Tongue (tissue), 2 donors: ENCODE measurements around a stretch of chr4.

DNA sequence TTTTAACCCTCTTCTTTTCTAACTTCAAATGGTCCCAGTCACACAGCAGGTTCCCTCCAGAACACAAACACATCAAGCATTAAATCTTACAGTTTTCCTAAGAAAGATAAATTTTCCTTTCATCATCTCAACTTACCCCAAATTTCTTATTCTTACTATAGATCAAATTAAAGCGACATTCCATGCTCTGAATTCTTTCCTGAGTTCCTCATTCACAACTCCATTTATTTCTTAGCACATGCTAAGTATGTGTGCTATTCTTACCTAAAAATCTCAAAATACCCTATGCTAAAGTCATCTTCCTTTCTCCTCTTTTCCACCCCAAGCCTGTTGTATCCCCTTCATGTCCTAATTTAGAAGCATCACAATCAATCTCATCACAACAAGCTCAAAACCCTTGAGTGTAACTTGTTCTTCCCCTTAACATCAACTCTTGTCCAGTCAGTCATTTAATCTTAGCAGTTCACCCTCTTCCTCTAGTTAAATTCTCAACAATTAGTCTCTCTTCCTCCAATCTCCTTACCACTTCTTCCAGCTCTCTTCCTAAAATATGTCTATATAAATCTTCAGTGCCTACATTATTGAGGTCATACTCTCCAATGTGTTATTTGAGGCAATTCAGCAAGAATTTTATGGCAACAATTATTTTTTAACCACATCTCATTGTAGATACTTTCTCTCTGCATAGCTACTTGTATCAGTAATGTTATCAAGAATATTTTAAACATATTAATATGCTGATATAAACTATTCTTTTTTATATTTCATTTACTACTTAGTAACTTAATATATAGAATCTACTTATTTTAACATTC lies 95.2 kb downstream of the ARAP2 start:
- RAMPAGE, long total RNA: no peak

- RAMPAGE, long total RNA: no peak
These were observed 4.8 kb downstream of the DTHD1 start for GRCh38 chr4:36286037-36286714.

- RAMPAGE, long total RNA: no peak
These were observed 29.3 kb downstream of the DTHD1 start for GRCh38 chr4:36310602-36311328.

- RAMPAGE, long total RNA: no peak
These were observed 26.5 kb upstream of the C4orf19 start for GRCh38 chr4:37427276-37427667.

DNA sequence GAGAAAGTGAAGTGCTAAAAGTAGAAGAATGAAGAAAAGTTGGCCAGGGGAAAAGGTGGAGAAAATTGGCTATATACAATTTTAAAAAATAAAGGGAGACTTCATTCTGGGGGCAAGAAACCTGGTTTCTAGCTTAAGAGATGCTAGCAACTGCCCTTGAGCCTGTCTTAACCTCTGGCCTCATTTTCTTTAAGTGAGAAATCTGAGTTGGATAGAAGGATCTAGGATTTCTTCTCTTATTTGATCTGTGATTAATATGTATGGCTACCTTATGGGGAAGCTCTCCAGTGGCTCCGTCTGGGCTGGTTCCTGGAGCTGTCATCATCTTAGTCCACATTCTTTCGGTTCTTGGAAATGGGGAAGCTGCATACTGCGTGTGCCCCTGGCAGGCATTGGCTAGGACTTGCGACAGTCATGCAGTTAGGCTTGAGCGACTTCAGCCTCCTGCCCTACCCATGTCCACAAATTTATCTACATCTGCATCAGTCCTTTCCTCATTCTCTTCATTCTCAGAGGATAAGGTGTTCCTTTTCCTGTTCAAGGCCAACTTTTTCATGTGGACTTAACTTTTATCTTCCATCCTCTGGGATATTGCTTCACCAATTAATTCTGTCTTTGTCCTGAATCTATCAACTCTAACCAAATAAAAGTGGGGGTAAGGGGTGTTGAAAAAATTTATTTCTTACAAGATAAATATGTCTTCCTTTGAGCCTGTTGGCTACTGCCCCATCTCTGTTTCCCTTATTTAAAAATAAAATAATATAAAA lies 18.2 kb downstream of the C4orf19 start:
- RAMPAGE, long total RNA: no peak

GRCh38 chr4:37839497-37839974 lies 13.1 kb downstream of the PGM2 start:
- RAMPAGE, long total RNA: no peak

DNA sequence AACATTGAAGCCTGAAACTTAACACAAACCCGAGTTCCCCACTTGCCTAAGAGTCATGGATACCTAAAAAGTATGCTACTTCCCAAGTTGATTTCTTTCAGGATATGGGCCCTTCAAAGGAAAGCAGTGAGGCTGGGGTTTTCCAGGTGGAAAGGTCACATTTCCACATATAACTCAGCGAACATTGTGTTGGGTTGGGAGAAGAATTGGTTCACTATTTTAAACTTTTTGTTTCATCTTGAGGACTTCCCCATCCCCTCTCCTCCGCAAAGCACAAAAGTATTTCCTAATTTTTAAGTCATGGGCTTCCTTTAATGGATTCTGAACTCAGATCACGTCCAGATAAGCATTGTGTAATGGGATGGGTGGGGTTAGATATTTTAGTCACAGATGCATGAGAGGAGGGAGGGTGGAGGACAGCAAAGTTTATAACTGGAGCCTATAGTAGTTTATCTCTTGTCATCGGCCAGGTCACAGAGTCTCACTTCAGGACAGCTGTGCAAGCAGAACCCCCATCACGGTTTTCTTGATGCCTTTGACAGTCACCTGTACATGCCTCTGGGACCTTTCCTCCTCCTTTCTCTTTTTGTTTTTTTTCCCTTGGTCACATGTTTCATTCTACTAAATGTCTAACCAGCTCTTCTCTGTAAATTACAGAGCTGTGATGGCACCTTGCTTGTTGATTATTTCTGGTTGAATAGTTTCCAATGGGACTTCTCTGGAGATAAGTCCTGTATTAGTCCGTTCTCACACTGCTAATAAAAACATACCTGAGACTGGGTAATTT lies 115.3 kb downstream of the PTTG2 start:
- RAMPAGE, long total RNA: no peak

GRCh38 chr4:38128806-38129949 lies 169.0 kb downstream of the PTTG2 start:
- RAMPAGE, long total RNA: no peak

DNA sequence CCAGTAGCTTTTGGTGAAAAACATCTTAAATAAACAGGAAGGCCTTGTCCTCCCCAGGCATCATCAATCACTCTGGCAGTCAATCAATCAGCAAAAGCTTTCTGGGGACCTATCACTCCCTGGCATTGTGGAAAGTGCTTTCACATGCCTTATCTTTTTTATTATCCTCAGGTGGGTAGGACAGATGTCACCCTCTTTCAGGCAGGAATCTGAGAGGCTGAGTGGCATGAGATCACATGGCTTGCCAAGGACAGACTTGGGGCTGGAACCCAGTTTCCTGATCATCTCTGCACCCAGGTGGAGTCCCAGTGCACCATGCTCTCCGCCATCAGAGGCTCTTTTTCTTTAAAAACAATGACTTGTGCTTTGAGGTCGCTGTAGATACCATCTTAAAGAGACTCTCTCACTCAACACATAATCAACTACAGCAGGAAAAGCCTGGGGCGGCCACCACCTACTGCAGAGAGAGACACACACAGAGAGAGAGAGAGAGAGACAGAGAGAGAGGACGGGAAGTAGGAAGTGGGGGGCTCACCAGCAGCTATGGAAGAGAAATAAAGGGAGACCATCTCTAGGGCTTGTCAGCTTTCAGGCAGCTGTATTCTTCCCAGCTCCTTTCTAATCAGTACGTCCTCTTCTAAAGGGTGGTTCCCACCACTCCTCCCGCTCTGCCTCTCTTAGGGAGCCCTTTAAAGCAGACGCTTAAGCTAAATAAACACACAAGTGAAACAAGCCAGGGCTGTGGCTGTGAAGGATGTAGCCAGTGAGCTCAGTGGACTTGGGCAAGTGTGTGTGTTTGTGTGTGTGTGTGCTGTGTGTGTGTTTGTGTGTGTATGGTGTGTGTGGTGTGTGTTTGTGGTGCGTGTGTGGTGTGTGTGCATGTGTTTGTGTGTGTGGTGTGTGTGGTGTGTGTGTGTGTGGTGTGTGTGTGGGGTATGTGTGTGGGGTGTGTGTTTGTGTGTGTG lies 282.9 kb downstream of the PTTG2 start:
- RAMPAGE, long total RNA: no peak

GRCh38 chr4:38310610-38310967 lies 350.4 kb downstream of the PTTG2 start:
- RAMPAGE, long total RNA: no peak

DNA sequence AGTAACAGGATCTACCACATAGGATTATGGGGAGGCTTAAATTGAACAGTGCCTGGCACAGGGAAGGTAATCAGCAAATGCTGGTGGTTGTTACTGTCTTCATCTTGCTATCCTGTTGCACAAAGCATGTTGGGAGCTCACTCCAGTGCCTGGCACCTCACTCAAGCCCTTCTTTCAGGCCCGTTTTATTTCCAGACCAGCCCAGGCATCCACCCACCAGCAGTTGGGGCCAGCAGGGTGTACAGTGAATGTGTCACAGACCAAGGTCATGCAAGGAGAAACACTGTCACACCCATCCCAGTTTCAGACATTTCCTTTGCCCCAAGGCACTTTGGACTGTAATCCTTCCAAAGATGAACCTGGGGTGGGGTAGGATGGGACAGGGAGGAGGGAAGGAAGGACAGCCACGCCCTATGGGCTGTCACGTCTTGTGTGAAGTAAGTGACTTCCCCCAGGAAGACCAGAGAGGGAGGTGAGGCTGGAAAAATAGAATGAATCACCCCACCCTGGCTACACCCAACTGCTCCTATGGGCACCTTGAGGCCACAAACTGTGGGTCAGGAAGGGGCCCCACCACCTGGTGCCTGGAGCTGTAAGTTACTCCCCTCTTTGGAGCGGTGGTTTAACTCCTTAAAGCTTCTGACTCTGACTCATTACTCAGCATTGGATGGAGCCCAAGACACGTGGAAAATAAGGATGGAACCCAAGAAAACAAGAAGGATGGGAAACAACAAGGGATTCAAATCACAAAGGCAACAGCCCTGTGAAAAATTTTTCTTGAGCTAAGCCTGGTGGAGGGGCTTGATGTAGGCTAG lies 350.0 kb upstream of the KLF3 start:
- RAMPAGE, long total RNA: no peak

- RAMPAGE, long total RNA: no peak
These were observed 340.8 kb upstream of the KLF3 start for GRCh38 chr4:38323100-38323719.

DNA sequence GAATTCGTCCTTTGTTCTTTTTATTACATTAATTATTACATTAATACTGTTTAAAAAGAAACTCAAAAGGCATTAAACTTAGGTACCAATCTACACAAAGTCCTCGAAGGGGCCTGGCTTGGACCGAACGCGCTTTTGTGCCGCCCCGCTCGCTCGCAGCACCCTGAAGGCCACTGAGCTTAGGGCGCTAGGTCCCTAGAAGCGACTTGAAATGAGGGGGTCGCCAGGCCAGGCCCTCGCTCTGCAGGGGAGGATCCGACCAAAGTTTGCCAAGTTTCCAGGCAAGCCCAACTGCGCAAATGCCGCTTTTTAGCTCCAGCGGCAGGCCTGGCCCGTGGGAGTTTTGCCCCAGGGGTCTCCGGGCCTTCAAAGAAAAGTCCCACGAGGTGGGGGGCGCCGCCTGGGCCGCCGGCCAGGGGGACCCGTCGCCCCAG lies 1.1 kb upstream of the KLF3 start:
- RAMPAGE, long total RNA: no peak

GRCh38 chr4:38666742-38668098 lies 3.2 kb downstream of the KLF3 start:
- RAMPAGE, long total RNA: no peak

DNA sequence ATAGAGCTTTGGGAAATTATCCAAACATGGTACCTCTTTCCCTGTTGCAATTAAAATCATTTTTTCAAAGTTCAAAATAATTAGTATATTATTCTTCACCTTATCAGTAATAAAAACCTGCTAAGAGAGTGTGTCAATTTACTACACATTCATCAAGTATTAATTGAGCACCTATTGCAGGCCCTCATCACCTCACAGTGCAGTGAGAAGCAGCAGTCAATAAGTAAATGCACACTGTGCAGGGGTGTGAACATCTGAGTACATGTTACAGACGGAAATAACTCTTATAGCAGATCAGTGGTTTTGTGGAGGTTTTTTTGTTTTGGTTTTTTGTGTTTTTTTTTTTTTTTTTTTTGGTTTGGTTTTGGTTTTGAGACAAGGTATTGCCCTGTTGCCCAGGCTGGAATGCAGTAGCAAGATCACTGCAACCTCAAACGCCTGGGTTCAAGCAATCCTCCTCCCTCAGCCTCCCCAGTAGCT lies 20.2 kb downstream of the KLF3 start:
- RAMPAGE, long total RNA: no peak

DNA sequence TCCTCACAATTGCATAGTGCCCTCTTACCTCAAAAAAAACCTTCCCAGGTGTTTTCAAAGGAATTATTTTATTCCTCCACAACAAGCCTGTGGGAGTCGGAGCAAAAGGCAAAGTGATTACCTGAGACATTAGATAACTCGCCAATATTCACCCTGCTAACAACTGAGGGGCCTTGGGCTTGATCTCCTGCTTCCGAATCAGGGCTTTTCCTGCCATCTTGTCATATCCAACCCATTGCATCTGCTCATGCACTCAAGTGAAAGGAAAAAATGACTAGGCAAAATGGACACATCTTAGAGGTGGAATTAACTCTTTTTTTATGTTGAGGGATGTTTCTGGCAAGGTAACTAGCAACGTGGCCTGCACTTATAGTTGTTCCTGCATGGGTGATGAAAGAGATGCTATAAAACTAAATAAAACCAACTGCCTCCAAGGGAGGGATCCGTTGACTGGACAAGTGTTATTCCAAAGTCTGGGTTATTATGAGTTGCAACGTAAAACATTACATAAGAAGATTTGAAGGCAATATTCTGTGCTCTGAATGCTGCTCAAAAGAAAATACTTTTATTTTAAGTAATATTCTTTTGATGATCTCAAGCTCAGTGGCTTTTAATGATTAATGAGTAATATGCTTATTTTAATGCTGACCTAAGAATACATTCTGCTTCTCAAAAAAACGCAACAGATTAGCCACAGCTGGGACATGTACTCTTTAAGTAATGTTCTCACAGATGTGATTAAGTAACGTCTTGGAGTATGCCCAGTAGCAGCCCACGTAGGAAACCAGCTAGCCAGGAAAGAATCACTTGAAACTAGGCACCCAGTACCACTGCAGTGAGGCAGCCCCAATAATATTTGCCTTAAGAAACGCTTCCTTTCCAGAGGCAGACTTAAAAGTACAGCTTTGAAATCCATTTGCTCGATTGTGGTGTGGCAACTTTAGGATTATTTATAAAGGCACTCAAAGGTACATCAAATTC lies 27.4 kb downstream of the KLF3 start:
- RAMPAGE, long total RNA: no peak

DNA sequence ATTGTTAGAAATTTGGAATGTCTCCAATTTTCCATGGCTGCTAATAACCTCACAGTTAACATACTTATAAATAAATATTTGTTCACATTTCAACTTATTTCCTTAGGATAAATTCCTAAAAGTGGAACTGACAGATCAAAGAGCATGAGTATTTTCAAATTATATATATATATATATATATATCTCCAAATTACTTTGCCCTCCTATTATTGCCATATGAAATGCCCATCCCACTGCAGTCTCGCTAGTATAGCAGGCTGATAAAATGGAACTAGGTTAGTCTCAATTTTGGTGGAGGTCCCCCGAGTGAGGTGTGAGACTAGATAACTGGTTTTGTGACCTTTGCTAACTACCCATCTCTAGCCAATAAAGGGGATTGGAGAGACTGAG lies 9.9 kb upstream of the TLR10 start:
- RAMPAGE, long total RNA: no peak

- RAMPAGE, long total RNA: no peak
These were observed 2.3 kb downstream of the TLR1 start for GRCh38 chr4:38802260-38802646.

- RAMPAGE, long total RNA: no peak
These were observed 1.9 kb downstream of the TLR1 start for GRCh38 chr4:38802705-38803091.

- RAMPAGE, long total RNA: no peak
These were observed 646 bp downstream of the TLR6 start for GRCh38 chr4:38855846-38856496.